HGPS cell (cell line): ENCODE measurements around a stretch of chr10.

DNA sequence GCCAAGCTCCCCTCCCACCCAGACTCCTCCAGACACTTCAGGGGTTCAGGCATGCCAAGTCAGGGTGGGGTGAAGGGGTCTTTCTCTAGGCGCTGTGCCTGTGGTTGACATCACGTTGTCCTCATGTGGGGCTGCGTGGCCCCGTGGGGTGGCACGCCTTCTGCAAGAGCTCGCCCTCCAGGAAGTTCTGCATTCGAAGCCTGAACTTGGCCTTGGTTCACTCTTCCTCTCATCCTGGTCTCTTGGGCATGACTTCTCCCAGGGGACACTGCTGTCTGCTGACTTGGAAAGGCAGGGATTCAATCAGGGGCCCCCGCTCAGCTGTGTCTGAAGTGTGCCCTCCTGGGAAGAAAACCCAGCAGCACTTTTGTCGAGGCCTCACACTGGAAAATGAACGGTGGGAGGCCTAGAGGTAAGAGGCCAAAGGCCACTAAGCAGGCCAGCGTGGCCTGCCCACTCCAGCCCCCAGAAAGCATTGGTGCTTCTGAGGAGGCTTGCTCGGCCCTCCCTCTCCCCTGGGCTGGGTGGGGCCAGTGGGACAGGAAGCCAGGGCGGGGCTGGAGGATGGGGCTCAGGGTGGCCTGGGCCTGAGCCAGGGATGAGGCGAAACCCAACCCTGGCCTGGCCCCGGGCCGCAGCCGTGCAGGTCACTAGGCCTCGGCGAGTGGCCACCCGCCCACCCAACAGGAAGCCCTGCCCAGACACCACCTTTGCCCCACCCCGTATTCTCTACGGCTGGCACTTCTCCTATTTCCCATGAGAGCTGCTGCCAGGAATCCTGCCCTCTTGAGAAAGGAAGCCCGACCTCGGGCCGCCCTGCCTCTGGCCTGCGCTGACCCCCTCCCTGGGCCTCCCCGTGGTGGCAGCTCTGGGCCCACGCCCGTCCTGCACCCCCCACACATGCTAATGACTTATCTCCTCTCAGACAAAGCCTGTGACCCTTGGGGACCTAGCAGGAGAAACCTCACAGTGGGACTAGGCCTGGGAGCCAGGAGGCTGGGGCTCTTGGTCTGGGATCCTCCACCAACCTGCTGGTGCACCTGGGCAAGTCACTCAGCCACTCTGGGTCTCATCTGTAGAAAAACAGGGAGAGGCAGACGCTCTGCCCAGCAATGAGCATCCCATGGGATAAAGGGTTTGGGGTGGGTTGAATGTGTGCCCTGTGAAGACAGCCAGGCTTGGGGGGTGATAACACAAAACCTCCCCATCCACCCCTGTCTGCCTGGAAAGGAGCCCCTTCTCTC is 81.2 kb downstream of the ZMIZ1 start:
- RRBS, result no CpG with 5 or more reads among the region's 30 CpGs

GRCh38 chr10:79159623-79160213 is 91.0 kb downstream of the ZMIZ1 start:
- RRBS, result no CpG with 5 or more reads among the region's 16 CpGs

DNA sequence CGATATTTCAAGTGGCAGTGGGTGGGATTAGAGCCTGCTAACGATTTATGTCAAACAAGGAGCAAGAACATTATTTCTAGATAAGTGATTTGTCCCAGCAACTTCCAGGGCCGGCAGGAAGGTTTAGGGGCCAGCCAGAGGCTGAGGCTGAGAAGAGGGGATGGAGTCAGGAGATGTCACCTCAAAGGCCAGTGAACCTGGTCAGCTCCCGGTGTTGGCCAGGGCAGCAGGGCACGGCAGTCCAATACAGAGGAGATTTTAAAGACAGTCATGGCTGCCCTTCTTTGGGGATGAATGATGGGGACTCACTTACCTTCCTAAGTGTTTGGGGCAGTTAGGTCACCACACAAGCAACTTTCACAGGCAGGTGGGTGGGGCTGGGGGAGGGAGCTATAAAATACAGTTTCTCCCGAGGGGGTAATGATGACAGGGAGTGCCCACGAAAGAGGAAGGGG is 105.6 kb upstream of the PPIF start:
- RRBS, result 66% methylated on average over 2 of the region's 7 CpGs

- RRBS, result no CpG with 5 or more reads among the region's 15 CpGs
These were observed 101.1 kb upstream of the PPIF start for GRCh38 chr10:79246206-79246597.

GRCh38 chr10:79250092-79250680 is 97.1 kb upstream of the PPIF start:
- RRBS, result 87% methylated on average over 3 of the region's 7 CpGs

- RRBS, result 60% methylated on average over 1 of the region's 12 CpGs
These were observed 82.4 kb upstream of the PPIF start for GRCh38 chr10:79264649-79265392.

DNA sequence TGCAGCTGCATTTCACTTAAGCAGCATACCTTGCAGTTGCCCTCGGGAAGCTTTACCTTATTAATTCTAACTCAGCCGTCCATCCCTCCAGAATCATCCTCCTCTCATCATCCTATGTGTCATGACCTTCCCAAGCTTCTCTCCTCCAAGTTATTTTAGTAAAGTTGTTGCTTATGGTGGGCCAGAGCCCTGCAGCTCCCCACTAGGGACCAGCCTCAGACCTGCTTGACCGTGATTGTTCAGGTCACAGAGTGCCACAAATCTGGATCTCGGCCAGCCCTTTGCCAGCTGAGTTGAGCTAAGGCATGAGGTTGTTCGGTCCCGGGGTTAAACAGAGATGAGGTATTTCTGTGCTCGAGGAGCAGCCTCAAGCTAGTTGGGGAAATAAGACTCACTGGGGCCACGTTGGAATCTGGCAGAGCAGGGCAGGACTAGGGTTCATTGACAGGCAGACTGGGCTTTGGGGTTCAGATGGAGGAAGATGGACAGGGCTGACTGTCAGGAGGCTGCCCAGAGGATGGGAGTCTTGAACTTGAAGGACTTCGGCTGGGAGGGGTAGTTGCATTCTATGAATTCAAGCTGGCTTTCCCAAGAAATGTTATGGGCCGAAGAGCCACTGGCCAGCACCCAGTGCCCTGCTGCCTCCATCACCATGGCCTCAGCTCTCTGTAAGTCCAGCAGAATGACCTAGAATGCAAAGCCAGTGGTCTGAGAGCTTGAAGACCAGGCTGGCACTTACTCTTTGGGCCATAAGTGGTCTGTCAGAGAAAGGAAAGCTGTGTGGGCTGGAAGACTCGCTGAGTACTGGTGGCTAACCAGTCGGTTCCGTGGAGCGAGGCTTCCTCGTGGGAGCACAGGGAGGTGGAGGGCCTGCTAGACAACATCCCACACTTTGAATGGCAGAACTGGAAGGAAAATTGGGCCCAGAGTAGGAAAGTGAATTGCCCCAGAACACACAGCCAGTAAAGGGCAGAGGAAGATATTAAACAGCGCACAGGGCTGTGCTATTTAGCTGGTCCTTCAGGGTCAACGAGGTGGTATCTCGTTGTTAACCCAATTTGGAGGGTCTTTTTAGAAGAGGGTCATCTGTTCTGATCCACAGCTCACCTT is 66.0 kb upstream of the PPIF start:
- RRBS, result no CpG with 5 or more reads among the region's 18 CpGs

- RRBS, result no CpG with 5 or more reads among the region's 27 CpGs
These were observed 60.9 kb upstream of the PPIF start for GRCh38 chr10:79286117-79287059.

GRCh38 chr10:79303429-79304393 is 43.6 kb upstream of the PPIF start:
- RRBS, result no CpG with 5 or more reads among the region's 28 CpGs

DNA sequence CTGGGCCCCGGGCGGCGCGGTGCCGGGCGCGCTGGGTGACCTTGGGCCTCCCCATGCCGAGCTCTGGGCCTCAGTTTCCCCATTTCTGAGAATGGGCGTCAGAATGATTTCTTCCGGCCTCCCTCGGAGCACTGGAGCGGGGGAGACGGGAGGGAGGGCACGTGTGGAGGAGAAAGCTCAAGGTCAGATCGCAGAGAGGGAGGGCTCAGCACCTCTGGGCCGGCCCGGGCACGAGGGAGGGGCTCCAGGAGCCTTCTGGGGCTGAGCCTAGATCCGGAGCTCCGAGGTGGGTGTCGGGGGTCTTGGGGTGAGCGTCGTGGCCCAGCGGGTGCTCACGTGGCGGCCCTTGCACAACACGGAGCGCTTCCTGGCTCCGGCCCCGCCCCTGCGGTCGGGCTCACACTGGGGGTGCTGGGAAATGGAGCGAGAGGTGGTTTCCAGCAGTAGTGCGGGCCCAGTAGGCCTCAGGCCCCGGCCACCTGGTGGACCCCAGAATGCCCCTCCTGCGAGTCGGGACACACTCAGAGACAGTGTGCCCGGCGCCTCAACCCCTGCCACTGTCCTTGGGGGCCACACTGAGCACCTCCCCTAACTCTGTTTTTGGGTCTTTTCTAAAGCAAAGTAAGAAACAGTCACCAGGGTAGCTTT is 653 bp downstream of the PPIF start:
- RRBS, result 4% methylated on average over 23 of the region's 39 CpGs

- RRBS, result 98% methylated on average over 3 of the region's 20 CpGs
These were observed 47.2 kb downstream of the PPIF start for GRCh38 chr10:79394215-79395116.

DNA sequence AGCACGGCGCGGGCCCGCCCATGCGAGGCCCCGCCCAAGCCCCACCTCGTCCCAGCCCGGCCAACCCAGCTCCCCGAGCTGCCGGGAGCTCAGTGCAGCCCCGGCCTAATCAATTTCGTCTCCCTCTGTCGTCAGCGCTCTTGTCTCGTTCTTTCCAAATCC is 365 bp upstream of the ZCCHC24 start:
- RRBS, result no CpG with 5 or more reads among the region's 15 CpGs

DNA sequence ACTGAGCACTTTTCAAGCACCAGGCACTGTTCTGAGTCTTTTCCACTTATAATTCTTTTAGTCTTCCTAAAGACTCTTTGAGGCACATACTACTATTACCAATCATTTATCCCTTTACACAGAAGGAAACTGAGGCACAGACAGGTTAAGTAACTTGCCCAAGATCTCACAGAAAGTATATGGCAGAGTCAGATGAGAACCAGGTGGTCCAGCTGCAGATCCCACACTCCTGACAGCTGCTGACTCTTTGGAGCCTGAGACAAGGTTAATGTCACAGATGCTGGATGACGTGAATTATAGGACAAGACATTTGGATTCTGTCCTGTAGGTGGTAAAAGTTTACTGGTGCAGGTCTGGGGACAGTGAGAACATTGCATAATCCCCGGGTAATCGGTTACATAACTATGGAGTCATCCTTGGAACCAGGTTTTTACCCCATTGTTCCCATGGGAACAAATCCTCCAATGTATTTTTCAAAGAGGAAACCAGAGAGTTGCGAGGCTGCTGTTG is 27.4 kb upstream of the ZCCHC24 start:
- RRBS, result no CpG with 5 or more reads among the region's 4 CpGs

DNA sequence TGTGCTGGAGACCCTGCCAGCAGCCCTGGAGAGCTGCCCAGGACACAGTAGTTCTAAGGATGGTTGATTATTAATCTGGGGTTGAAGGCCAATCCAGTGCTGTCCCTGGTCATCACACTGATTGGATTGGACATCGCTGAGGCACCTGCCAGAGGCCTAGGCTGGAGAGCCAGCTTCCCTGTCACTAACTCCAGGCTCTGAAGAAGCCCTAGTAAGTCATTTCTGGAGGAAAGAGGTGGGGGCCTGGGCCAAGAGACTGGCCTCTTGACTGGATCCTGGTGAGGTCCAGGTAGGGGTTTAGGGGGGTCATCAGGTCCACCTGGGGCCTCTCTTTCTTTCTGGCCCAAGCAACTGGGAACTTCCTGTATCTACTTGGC is 18.7 kb downstream of the SFTPA1 start:
- RRBS, result no CpG with 5 or more reads among the region's 1 CpG

GRCh38 chr10:79784517-79785078 is 41.9 kb upstream of the NUTM2E start:
- RRBS, result no CpG with 5 or more reads among the region's 5 CpGs

DNA sequence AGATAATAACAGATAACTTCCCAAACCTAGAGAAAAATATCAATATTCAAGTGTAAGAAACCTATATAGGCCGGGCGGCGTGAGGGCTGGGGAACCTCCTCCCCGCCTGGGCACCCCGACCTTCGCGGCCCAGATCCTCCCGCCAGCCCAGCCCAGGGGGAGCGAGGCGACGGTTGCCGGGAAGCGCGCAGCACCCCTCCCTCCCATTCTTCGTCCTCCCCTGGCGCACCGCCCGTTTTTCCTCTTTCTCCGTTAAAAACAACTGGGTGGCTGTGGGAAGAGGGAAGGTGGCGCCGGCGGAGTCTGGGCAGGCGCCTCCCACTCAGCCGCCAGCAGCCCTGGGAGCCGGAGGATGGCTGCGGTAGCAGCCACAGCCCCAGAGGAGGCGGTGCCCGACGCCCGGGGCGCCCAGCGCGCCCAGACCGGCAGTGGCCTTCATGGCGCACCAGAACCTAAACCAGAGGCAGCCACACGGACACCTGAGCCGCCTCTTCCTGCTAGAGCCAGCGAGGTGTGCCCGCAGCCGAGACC is 32.6 kb upstream of the SFTPD start:
- RRBS, result 3% methylated on average over 10 of the region's 40 CpGs

DNA sequence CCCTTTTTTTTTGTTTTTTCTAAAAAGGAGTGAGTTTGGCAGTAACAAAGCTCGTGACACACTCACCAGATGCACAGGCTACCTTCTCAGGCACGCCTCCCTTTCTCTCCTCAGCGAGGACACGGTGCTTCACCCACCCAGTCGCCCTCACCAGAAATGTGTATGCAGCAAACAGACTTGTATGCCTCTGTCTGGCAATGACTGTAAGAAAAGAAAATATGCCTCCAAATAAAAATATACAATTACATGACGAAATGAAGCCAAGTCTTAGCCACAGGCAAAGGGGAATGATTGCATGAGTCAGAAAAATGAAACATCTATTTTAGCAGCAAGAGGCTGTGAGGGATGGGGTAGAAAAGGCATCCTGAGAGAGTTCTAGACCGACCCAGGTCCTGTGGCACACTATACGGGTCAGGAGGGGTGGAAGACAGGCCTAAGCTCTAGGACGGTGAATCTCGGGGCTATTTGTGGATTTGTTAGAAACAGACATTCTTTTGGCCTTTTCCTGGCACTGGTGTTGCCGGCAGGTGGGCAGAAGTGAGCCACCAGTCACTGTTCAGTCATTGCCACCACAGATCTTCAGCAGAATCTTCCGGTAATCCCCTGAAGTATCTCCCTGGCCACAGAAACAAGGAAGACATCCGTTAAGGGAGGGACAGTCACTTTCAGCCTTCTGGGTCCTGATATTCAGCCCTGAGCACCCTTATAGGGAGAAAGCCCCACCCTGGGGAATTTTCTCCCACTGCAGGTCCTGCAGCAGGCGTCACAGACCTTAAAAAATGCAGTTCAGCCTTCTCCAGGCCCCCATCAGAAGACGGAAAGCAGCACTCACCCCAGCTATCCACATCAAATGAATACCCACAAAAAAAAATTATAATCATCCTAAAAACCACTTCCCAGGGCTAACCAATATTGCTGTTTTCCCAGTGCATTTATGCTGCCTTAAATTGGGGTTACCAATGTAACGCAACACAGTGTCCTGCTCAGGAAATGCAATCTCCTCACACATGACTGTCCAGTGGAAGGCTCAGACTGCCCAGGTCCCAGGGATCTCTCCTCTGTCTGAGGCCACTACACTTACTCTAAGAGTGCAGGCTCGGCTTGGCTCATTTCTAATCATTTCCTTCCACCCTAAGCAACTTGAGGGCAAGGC is 23.1 kb downstream of the PLAC9 start:
- RRBS, result 43% methylated on average over 2 of the region's 17 CpGs

DNA sequence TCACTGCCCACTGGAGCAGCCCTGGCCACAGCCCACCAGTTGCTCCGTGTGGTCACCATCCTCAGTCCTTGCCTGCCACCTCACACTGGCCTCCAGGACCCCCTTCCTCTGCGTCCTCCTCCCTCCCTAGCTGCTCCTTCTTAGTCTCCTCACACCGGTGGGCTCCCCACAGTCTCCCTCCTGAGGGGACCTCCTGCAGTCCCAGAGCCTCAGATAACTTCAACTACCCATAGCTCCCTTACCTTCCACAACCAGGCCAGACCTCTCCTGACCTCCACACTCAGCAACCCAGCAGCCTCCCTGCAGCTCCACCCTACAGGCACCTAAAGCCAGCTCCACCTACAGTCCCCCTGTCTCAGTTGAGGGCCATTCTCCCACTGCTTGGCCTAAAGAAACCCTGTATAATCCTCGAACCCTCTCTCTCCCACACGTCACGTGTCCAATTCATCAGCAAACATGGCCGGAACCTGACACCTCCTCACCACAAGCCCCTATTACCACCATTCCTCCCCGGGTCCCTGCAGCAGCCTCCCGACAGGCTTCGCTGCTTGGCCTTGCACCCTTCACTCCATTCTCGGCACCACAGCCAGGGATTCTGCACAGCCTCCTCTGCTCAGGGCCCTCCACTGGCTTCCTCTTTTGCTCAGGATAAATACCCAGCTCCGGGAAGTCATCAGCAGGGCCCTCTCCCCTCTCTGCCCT is 28.1 kb downstream of the PLAC9 start:
- RRBS, result no CpG with 5 or more reads among the region's 12 CpGs

GRCh38 chr10:80290298-80290826 is 904 bp upstream of the MAT1A start:
- RRBS, result no CpG with 5 or more reads among the region's 3 CpGs

DNA sequence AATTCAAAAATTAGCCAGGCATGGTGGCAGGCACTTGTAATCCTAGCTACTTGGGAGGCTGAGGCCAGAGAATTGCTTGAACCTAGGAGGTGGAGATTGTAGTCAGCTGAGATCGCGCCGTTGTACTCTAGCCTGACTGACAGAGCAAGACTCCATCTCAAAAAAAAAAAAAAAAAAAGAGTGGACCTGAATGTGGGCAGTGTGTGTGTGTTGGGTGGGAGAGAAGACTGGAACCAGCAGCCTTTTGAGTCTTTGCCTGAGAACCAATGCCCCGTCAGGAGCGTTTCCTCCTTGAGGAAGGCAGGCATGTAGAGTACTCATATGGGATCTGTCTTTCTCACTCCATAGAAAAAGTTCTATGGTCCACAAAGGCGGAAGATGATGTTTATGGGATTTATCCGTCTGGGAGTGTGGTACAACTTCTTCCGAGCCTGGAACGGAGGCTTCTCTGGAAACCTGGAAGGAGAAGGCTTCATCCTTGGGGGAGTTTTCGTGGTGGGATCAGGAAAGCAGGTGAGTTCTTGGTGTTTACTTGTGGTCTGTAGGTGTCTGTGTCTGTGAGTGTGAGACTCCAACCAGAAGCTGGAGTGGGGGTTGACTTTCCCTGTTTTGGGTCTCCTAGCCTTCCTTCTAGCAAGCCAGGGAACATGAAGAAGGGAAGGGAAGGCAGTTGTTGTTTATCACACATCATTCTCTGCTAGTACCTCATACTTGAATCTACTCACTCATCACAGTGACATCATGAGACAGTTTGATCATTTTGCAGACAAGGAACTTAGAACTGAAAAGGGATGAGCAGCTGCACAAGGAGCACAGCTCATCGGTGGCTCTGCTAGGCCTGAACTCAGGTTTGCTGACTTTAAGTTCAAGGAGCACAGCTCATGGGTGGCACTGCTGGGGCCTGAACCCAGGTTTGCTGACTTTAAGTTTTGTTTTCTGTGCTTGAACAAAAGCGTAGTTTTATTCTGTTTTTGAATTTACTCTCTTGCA is 18.9 kb downstream of the PRXL2A start:
- RRBS, result no CpG with 5 or more reads among the region's 12 CpGs